OCI-LY7 (cell line): ENCODE results near the genes TDP1 and PPP4R3A.

DNA sequence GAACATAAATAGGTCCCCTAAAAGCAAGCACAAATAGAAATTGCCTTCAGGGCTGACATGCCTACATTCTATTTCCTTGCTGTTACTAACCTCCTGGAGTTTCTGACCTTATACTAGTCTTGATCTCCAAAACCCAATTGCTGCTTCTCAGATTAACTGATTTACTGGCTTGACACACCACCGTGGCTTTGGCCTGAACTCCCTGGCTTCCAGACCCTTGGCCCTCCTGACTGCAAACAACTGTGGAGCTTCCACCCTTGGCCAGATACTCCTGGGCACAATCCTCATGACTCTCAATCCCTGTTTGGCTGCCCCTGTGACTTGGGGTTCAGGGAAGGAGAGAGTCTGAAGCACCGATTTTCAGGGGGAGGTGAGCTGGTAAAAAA lies 242.2 kb upstream of the FOXN3 start:
- PRO-cap, result no peak
- RAMPAGE, long total RNA, result no peak

DNA sequence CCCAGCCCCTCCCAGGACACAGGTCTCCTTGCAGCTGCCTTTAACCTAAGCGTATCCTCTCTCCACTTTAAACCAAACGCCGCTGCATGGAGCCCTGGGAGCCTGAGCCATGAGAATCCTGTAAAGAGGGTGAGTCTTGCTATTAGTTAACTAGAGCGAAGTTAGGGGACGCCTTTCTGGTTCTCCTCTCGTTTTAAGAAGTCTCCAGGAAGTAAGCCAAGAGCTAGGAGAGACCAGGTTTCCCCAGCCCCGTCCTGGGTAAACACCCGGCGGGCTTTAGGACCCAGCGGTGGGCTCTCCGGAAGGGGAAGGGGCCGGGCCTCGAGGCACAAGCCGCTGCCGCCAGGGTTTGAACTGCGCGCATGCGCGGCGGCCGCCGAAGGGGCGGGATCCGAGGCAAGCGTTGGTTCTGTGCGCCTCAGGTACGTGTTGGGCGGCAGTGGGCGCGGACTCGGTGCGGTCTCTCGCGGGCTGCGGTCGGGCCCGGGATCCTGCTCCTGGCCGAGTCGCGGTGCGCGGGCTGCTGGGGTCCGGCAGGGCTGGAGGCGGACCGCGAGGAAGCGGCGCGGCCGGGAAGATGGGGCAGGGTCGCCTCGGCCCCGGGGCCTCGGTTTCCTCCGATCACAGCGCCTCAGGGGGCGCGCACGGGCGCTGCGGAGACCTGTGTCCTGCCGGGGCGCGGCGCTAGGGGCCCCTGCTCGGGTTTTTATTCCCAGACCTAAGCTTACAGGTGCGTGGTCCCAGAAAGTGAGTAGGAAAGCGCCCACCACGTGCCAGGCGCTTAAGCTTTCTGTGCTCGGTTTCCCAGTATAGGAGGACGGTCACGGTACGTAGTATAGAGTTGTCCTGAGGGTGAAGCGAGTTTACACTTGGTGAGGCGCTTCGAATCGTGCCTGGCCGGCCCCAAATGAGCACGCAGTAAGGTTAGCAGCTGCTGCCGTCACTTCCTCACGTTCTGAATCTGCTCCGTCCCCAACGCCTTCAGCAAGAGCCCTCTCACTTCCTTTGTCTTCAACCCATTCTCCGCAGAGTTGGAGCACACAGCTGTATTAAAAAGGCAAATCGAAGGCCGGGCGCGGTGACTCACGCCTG lies at the start of gene TDP1:
TDP1 (plus strand) TSS at position 379 of the 1,092 bp plus-strand sequence.
- PRO-cap, result bidirectional peak, plus-strand start at position 379 of the sequence, minus-strand start at position 213 of the sequence; bidirectional peak, plus-strand start at position 1,023 of the sequence, minus-strand start at position 957 of the sequence
- RAMPAGE, long total RNA, result no peak

DNA sequence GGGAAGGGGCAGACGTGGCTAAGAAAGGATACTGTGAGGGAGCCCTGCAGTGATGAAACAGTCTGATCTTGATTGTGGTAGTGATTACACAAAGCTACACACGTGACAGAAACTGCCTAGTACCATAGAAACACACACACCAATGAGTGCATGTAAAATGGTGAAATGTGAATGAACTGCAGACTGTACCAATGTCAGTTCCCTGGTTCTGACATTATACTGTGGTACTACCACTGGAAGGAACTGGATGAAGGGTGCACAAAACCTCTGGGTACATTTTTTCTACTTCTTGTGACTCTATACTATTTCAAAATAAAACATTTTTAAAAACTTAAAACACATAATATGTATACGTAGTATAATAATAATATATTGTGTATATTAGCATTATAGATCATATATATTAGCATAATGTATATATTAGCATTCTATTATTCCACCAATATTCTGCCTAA lies 36.8 kb downstream of the NRDE2 start:
- PRO-cap, result no peak
- RAMPAGE, long total RNA, result no peak

- PRO-cap, result no peak
- RAMPAGE, long total RNA, result no peak
Measured at GRCh38 chr14:90384473-90384792, 12.4 kb upstream of the CALM1 start.

- PRO-cap, result no peak
- RAMPAGE, long total RNA, result no peak
Measured at GRCh38 chr14:90408545-90409686, 12.1 kb downstream of the CALM1 start.

- PRO-cap, result no peak
- RAMPAGE, long total RNA, result no peak
Measured at GRCh38 chr14:90512543-90513140, 115.8 kb downstream of the CALM1 start.

GRCh38 chr14:90551291-90551830 lies 154.5 kb downstream of the CALM1 start:
- PRO-cap, result no peak
- RAMPAGE, long total RNA, result no peak

DNA sequence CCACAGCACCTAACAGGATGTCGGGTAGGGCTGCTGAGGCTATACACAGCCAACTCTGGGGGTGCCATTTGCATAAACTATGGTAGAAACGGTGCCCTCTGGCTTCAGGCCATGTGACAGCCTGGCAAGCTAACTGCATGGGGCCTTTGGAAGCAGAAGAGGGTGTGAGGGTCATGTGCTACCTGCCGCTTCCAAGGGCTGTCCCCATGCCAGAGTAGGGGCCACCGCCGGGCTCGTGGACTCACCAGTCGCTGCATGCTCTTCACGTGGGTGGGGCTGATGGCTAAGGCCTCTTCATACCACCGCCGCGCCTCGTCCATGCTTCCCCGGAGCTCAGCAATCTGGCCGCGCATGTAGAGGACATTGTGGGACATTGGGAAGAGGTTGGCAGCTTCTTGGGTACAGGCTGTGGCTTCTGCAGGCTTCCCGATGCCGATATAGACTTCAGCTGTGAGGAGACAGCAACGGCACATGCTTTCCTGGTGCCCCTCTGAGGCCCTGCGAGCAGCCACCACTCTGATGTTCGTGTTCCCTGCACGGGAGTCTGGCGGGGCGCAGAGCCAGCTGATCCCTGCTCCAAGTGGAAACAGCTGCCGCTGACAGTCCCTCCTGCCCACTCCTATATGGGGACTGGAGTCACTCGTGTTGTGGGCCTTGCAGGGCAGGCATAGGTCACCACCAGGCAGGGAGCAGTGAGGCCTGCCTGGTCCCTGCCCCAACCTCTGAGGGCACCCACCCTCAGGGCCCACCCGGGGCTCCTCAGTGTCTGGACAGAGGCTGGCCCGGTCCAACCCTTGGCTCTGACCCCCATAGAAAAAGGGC lies 181.2 kb downstream of the CALM1 start:
- PRO-cap, result no peak
- RAMPAGE, long total RNA, result no peak

- PRO-cap, result no peak
- RAMPAGE, long total RNA, result no peak
Measured at GRCh38 chr14:90626584-90627004, 189.6 kb downstream of the TTC7B start.

GRCh38 chr14:90628698-90629065 lies 187.5 kb downstream of the TTC7B start:
- PRO-cap, result no peak
- RAMPAGE, long total RNA, result no peak

DNA sequence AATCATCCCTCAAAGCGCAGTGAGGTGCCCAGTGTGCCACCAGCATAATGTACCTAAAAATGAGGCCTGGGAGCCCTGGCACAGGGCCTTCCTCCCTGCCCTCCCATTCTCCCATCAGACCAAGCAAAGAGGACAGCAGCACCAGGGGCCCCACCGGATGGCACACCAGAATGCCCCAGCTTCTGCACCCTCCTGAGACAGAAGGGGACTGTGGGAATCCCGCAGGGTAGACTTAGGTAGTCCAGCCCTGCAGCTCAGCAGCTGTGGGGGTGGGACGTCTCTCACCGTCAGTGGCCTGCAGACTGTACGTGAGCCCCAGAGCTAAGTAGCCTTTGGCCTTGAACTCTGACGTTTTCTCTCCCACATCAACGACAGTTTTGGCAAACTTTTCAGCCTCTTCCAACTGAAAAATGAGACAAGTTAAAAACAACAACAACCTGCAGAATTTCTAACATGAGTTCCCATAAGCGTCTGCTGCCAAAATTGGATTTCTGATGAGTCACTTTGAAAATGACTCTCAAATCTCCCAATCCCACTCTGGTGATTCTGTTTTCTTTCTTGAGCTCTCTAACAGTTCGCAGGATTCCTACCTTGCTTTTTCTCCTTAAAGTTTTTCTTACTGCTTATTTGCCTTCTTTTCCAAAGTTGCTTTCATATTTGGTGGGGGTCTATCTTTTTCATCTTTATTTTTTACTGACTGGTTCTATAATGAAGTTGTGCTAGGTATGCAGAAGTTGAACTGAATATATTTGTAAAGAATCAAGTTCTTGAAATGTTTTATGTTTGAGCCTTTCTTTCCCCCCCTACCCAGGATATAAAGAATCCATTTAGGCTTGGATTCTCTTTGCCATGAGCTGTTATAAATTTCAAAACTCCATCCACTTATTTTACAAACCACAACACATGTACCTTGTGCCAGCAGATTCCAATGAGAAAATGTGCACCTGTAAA lies 161.2 kb downstream of the TTC7B start:
- PRO-cap, result no peak
- RAMPAGE, long total RNA, result no peak

DNA sequence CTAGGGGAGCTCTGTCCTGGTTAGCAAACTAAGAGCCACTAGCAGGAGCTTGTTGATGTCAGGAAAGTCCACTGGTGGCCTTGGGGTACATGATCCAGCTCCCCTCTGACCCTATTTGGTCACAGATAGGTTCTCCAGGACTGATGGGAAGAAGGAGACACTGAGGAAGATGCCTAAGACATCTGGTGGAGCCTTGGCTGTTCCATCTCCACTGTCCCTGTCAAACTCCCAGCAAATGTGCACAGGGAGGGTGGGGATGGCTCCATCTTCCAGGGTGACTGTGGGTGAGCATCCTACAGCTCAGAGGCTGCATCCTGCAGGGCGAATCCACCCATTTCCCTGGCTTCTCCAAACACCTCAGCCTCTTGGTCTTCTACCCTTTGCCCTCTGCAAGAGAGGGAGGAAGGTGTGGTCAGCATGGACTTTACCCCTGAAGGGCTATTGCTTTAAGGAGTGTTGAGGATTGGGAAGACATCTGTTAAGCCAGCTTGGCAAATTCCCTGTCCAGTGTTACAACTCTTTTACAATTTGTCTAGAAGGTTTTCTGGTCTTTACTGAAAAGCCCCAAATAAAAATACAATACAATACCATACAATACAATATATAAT lies 23.2 kb upstream of the DGLUCY start:
- PRO-cap, result no peak
- RAMPAGE, long total RNA, result no peak

GRCh38 chr14:91125675-91126407 lies 12.0 kb downstream of the DGLUCY start:
- PRO-cap, result no peak
- RAMPAGE, long total RNA, result no peak

GRCh38 chr14:91149377-91150186 lies 35.7 kb downstream of the DGLUCY start:
- PRO-cap, result no peak
- RAMPAGE, long total RNA, result no peak

DNA sequence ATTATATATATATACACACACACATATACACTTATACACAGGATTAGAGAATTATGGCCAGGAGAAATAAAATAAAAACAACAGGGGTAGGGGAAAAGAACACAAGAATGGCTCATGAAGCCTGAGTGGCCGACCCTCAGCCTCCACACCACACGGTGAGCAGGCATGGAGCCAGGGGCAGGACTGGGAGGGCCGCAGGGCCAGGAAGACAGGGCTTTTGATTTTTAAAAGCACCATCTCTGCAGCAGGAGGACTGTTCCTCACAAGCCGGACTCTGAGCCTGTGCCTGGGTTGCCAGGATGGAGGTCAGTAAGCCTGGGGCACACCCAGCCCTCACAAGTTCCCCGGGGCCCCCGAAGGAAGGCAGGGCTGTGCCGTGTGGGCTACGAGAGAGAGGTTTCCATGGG lies 65.0 kb downstream of the CCDC88C start:
- PRO-cap, result no peak
- RAMPAGE, long total RNA, result no peak

DNA sequence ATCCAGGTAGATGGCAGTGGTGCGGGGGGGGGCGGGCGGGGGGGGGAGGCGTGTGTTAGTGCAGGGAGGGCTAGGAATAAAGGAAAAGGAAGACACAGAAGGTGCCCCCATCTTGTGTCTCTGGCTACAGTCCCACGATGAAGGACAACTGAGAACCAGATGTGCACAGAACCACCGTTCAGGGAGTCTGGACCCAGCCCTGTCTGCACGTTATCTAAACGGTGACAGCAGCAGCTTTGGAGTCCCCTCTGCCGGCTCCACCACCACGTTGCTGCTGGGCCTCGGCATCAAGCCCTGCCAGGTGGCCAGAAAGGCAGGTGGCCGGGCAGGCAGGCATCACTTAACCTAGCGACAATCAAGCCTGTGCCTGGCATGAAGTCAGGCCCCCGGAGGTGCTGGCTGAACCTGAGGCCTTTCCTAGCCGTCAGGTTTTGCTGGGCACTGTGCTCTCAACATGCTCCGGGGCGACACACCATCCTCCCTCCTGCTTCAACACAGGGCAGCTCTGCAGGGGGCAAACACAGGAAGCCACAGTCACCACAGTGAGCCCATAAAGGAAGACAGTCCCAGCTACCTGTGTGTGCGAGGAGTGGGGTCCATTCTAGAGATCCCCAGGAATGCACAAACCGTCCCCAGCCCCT lies 45.0 kb downstream of the CCDC88C start:
- PRO-cap, result bidirectional peak, plus-strand start at position 373 of the sequence, minus-strand start at position 216 of the sequence
- RAMPAGE, long total RNA, result no peak

- PRO-cap, result no peak
- RAMPAGE, long total RNA, result no peak
Measured at GRCh38 chr14:91383277-91383871, 34.2 kb downstream of the CCDC88C start.

- PRO-cap, result no peak
- RAMPAGE, long total RNA, result no peak
Measured at GRCh38 chr14:91388419-91389000, 29.1 kb downstream of the CCDC88C start.

DNA sequence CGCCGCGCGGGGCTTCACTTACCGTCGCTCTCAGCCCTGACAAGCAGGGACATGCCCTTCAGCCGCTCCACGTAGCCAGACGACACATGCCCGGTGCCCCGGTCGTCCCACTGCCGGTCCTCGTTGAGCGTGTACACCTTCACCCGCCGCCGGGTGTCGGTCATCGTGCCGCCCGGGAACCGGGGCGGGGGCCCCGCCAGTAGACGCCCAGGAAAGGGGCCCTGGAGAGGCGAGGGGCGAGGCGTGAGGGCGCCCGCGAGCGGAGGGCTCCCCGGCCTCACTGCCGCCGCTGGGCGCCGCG lies 676 bp downstream of the PPP4R3A start:
- PRO-cap, result bidirectional peak, plus-strand start at position 21 of the sequence, minus-strand start outside the sequence; bidirectional peak, plus-strand start at position 280 of the sequence, minus-strand start at position 158 of the sequence
- RAMPAGE, long total RNA, result no peak

- PRO-cap, result bidirectional peak, plus-strand start at chr14:91510610, minus-strand start at chr14:91510287
- RAMPAGE, long total RNA, result no peak
Measured at GRCh38 chr14:91509785-91510733, at the start of gene PPP4R3A. Gene PPP4R3A, minus strand, starts transcription at chr14:91510310.